ENCODE data around the genes USP17L13, USP17L27, USP17L30 and SLC2A9.

- PRO-cap = no peak
These were observed 37.9 kb downstream of the TRMT44 start for GRCh38 chr4:8478465-8478850.

DNA sequence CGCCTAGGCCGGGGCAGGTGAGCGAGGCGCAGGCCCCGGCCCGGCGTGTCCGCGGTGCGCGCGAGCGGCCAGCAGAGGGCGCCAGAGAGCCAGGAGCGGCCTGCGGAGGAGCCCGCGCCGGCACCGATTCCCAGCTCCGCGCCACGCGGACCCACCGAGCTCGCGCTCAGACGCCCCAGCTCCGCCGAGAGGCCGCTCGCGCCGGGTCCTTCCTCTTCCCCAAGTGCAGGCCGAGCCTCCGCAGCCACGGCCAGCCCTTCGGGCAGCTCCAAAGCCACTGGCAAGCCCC, 128.9 kb upstream of the HMX1 start:
- PRO-cap = no peak

DNA sequence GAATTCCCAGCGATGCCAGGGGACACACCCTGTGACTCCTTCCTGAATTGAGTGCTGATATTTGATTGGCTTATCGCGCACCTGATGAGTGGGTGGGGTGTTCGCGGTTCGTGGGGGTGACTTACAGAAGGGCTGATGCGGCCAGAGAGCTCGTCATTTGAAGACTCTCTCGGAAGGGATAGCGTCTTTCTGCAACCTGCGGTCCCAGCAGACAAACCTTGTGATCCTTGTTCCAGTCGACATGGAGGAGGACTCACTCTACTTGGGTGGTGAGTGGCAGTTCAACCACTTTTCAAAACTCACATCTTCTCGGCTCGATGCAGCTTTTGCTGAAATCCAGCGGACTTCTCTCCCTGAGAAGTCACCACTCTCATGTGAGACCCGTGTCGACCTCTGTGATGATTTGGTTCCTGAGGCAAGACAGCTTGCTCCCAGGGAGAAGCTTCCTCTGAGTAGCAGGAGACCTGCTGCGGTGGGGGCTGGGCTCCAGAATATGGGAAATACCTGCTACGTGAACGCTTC, at the start of gene USP17L13:
USP17L13 (plus strand) TSS at position 242 of the 522 bp plus-strand sequence.
- PRO-cap = no peak

GRCh38 chr4:9343975-9344425, at the start of gene USP17L27:
TSS of gene USP17L27 (plus strand) at chr4:9344148.
- PRO-cap = no peak

DNA sequence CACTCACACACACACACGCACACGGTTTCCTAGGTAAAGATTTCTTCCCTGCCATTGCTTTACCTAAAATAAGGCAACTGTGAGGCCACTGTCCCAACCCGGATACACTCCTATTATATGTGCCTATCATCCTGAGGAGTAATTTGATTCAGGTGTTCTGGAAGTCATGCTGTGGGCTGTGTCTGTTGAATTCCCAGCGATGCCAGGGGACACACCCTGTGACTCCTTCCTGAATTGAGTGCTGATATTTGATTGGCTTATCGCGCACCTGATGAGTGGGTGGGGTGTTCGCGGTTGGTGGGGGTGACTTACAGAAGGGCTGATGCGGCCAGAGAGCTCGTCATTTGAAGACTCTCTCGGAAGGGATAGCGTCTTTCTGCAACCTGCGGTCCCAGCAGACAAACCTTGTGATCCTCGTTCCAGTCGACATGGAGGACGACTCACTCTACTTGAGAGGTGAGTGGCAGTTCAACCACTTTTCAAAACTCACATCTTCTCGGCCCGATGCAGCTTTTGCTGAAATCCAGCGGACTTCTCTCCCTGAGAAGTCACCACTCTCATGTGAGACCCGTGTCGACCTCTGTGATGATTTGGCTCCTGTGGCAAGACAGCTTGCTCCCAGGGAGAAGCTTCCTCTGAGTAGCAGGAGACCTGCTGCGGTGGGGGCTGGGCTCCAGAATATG, at the start of gene USP17L30:
USP17L30 (plus strand) TSS at position 429 of the 683 bp plus-strand sequence.
- PRO-cap = no peak

- PRO-cap = no peak
These were observed 24.6 kb downstream of the SLC2A9 start for GRCh38 chr4:9996721-9996990.

GRCh38 chr4:10021327-10021851, at the start of gene SLC2A9:
TSS of gene SLC2A9 (minus strand) at chr4:10021497.
- PRO-cap = no peak

- PRO-cap = no peak
These were observed 11.5 kb downstream of the WDR1 start for GRCh38 chr4:10105099-10105532.

DNA sequence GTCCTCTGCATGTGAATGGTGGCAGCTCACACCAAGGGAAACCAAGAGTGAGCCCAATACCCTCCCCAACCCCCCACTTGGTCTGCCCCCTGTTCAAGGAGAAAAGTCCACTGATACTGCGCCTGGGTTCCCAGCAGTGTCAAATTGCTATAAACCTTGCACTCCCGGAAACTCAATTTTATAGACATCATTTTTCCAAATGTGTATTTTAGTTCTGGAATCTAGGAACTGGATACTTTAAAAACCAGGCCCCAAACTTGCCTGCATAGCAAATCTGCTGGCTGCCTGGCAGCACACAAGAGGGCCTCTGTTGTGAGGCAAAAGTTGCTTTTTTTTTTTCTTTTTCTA, 4.9 kb downstream of the WDR1 start:
- PRO-cap = no peak

- PRO-cap = no peak
These were observed 2.4 kb upstream of the WDR1 start for GRCh38 chr4:10118976-10119500.

GRCh38 chr4:11271345-11271544, 157.4 kb downstream of the HS3ST1 start:
- PRO-cap = no peak

DNA sequence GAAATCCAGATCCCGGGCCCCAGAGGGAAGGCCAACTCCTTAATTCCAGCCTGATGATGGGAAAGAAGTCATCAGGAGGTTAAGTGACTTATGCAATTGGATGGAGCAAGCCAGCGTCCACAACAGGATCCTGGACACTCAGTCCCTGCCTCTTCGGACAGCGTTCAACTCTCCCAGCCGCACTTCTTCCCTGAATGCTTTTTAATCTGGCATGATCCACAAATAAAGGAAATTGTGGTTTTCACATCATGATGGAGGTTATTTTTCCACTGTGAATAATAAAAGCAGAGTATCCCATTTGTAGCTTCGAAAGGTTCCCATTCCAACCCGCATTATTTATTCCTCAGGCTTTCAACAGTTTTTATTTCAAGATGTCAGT, 310.1 kb downstream of the RAB28 start:
- PRO-cap = no peak

DNA sequence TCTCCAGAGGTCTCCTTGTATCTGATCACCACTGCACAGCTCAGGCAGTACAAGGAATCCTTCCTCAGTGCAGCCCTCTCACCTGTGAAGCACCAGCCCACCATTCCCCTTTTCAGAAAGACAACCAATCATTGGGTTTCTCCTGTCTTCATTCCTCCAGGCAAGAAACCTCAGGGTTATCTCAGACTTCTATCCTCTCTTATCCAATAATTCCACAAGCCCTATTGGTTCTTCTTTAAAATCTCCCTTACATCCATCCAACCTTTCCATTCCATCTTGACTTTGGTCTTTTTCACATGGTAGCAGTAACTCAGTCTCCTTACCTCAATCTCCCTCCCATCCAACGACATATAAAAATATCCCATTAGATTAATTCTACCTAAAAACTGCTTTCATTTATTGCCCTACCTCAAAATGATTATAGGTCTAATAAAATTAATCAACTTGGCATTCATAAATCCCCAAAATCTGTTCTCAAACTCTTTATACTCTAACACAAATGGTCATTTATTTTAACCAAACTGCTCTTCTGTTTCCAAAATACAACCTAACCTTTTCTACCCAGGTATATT, 109.6 kb downstream of the RAB28 start:
- PRO-cap = no peak

DNA sequence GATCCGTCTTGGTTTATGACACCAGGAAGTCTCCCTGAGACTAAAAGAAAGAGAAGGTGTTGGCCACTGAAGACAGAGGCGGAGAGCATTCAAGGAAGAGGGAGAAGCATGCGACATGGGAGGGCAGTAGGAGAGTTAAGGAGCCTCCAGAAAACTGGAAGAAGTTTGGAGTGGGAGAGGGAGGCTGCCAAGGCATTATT, 178.0 kb upstream of the CPEB2 start:
- PRO-cap = no peak

DNA sequence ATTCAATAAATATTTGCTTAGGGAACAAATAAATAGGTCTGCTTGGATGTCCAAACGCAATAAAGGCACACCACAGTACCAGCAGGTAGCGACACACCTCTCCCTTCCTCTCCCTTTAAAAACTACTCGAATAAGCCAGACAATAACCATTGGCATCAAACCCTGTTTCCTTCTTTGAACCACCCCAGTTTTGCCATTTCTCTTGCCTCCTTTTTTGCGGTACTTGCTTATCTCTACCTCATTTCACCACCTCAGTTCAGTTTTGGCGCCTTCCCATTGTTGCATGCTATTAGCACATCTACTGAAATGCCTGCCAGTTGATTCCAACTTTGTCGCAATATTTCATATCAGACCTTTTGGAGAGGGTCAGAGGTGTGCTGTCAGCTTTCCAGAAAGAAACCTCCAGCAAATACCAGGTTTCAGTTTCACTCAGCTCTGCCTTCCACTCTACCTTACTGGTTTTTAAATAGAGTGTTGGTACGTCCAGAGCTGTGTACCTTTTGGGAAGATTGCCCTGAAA, 92.0 kb upstream of the CPEB2 start:
- PRO-cap = no peak

- PRO-cap = no peak
These were observed 16.5 kb upstream of the CPEB2 start for GRCh38 chr4:14985751-14986196.

DNA sequence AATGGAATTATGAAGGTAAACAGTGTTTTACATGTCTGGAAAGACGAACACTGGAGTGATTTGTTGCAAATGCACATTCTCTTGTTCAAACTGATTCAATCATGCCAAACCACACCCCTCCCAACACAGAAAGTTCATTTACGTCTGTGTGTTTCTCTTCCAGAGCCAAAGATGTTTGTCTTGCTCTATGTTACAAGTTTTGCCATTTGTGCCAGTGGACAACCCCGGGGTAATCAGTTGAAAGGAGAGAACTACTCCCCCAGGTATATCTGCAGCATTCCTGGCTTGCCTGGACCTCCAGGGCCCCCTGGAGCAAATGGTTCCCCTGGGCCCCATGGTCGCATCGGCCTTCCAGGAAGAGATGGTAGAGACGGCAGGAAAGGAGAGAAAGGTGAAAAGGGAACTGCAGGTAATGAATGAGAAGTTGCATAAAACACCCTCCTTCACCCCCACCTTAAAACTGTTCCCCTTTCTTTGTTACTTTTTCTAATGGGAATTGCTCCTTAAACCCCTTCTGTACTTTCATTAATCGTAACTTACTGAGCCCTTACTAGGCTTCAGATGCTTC, 7.8 kb downstream of the C1QTNF7 start:
- PRO-cap = no peak

- PRO-cap = no peak
These were observed 61.6 kb downstream of the CC2D2A start for GRCh38 chr4:15531036-15531871.

DNA sequence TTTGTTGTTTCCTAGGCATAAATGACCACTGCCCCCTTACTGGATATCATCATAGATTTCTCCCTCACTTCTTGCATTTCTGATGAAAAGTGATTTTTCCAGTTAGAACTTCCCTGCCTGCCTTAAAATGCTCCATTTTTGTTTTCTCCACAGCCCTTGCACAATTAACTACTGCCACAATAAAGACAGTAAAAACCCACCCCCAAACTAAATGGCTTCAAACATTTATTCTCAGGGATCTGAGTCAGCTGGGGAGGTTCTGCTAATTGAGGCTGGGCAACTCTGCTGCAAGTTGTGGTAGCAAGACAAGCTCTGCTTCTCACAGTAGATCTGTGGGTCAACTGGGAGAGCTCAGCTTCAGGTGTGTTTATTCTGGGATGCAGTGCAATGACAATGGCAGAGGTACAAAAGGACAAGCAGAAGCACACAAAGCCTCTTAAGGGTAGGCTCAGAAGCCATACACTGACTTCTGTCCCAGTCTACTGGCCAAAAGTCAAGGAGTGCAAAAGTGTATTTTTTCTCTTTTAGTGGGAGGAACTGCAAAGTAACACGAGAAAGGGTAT, 60.9 kb downstream of the FBXL5 start:
- PRO-cap = no peak

DNA sequence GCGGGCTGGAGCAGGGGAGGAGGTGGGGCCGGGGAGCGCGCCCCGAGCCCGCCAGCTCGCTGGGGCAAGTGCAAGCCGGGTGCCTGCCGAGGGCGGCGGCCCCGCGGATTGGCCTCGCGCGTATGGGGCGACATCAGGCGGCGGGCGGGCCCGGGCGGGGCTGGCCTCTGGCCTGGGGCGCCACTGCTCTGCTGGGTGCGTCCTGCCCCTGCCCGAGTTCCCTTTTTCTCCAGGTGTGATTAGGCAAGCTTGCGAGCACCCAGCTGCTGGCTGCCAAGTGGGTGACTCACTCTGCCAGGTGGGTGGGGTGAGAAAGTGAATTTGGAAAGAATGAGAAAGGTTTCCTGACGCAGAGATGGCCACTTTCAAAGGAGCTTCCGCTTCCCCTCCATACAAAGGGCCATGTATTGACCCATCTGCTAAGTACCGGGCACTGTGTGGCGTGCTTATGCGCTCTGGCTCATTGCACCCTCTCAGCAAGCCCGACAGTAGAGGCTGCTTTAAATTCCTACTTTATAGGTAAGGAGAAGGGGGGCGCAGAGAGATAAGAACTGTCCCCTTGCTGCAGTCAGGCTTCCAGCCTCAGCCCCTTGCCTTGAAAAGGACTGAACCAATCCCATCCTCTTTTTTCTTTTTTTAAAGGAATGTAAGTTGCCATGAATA, 32.4 kb downstream of the FGFBP1 start:
- PRO-cap = unidirectional peak, minus-strand start at position 227 of the sequence

Measured in Metastatic Pancreatic Carcinoma in the Ovary (tissue), 1 donor.